Neuron (in vitro differentiated cells): ENCODE data around the gene SLC19A3.

- PRO-cap: no peak
Observed at GRCh38 chr2:227557550-227558462, 40.9 kb upstream of the SCYGR2 start.

DNA sequence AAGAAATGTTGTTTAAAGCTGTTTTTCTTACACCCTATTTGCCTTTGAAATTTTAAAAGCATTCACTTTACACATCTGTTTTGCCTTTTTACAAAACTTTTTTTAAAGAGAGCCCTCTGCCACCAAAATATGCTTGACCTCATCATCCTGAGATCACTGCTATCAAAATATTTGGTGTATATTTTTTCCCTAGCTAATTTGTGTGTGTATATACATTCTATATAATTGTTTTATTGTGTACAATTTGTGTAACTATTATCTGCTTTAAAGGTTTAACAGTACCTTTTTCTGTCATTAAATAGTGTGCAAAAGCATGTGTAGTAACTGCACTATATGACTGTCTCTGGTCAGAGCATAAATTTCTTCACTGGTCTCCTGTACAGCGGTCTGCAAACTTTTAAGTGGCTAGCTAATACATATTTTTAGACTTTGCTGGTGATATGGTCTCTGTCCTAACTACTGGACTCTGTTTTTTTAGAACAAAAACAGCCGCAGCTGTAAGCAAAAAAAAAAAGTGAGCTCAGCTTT, 32.3 kb upstream of the SCYGR2 start:
- PRO-cap: no peak

DNA sequence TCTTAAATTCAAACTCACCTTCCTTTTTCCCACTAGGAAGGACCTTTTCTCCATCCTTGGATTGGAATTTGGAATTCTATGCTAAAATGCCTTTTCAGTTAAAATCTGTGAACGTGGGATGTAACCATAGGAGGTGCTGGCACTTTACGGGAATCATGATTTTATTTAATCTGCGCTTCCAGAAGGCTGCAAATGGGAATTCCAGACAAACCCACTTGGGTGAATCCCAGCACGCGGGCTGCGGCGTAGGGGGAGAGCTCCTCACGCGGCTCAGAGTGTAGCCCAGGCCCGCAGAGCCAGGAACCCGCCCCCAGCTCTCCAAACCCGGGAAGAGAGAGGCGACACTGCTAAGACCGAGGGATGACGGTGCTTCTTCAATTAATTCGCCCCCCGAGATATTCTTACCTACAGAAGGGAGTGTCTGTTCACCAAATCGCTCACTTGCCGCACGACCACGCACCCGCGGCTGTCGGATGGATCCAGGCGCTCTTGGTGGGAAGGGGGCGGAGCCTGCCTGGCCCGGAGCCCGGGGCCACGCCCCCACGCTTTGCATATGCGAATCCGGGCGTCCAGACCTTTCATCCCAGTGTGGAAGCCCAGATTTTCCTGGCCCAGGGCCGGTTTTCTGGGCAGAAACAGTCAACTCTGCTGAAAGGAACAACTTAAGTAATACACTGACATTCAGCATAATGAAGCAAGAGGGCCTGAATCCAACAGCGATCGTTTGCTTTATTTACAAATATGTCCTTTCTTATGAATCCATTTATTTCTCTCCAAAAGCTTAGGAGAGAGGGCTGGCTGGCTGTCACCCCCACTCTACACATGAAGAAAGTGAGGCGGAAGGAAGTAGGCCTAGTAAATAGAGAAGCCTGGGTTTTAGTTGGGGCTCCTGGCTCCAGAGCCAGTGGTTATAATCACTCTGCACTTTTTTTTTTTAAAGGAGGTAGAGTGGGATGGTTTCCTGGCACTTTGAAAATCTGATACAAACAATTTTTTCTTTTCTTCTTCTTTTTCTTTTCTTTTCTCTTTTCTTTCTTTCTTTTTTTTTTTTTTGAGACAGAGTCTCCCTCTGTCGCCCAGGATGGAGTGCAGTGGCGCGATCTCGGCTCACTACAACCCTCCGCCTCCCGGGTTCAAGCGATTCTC, at the start of gene SLC19A3:
SLC19A3 (minus strand) TSS at position 491 of the 1,146 bp plus-strand sequence.
- PRO-cap: unidirectional peak, minus-strand start at position 491 of the sequence

- PRO-cap: no peak
Observed at GRCh38 chr2:227781115-227781621, 32.5 kb upstream of the CCL20 start.

GRCh38 chr2:228568045-228568653, 386.7 kb upstream of the SPHKAP start:
- PRO-cap: no peak

- PRO-cap: no peak
Observed at GRCh38 chr2:228838703-228839261, 432.3 kb downstream of the PID1 start.

- PRO-cap: no peak
Observed at GRCh38 chr2:229164296-229164887, 106.7 kb downstream of the PID1 start.

- PRO-cap: no peak
Observed at GRCh38 chr2:229177577-229178041, 93.5 kb downstream of the PID1 start.

GRCh38 chr2:229198532-229199677, 72.2 kb downstream of the PID1 start:
- PRO-cap: no peak

GRCh38 chr2:229266025-229266688, 4.9 kb downstream of the PID1 start:
- PRO-cap: no peak

- PRO-cap: no peak
Observed at GRCh38 chr2:229300983-229301270, 29.8 kb upstream of the PID1 start.

DNA sequence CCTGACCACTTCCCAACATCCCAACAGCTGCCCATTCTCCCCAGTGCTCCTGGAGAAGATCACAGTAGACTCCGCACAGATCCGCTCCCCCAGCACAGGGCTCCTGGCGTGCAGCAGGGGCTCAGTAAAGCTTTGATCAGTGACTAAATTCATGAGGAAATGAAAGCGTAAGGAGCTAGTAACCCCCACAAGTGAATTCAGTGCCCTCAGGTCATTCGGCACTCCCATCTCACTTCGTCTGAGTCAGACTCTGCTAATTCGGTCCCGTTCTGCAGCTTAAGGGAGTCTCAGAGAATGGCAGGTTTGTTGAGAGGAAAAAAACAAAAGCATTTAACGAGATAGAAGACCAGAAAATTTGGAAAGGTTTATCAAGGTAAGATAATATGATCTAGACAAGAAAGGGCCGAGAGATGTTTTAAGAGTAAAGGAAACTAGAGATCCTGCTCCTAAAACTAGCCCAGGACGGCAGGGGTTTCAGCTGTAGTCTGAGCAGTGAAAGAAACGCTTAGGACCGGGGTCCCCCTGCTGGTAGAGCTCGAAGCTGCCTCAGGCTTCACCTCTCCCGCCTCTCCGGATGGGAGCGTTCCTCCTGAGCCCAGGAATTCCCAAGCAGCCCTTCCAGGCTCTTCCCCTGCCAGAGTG, 127.5 kb downstream of the DNER start:
- PRO-cap: no peak

GRCh38 chr2:229922673-229923500, 584 bp downstream of the FBXO36 start:
- PRO-cap: bidirectional peak, plus-strand start at chr2:229922722, minus-strand start at chr2:229922749; bidirectional peak, plus-strand start at chr2:229922886, minus-strand start at chr2:229922965

DNA sequence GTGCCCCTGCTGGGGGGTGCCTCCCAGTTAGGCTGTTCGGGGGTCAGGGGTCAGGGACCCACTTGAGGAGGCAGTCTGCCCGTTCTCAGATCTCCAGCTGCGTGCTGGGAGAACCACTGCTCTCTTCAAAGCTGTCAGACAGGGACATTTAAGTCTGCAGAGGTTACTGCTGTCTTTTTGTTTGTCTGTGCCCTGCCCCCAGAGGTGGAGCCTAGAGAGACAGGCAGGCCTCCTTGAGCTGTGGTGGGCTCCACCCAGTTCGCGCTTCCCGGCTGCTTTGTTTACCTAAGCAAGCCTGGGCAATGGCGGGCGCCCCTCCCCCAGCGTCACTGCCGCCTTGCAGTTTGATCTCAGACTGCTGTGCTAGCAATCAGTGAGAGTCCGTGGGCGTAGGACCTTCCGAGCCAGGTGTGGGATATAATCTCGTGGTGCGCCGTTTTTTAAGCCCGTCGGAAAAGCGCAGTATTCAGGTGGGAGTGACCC, 14.8 kb downstream of the SP140L start:
- PRO-cap: no peak

DNA sequence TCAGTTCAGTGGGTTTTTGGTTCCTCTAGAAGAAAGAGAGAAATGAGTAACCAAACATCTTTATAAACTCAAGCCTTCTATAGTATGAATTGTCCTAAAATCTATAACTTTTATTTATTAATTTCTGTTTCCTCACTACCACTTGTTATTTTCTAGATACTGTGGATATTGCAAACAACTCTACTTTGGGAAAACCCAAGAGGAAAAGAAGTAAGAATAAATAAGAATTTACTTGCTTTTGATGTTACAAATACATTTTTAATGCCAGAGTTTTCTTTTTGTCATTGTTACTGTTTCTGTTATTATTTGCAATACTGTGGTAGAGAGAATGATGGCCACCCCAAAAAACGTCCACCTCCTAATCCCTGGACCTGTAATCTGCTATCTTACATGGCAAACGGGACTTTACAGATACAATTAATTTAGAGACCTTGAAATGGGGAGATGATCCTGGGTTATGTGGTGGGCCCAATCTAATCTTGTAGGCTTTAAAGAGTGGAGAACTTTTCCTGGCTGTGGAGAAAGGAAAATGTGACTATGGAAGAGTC, 44.5 kb upstream of the SP100 start:
- PRO-cap: no peak

GRCh38 chr2:230601453-230601862, 111.2 kb upstream of the CAB39 start:
- PRO-cap: no peak

DNA sequence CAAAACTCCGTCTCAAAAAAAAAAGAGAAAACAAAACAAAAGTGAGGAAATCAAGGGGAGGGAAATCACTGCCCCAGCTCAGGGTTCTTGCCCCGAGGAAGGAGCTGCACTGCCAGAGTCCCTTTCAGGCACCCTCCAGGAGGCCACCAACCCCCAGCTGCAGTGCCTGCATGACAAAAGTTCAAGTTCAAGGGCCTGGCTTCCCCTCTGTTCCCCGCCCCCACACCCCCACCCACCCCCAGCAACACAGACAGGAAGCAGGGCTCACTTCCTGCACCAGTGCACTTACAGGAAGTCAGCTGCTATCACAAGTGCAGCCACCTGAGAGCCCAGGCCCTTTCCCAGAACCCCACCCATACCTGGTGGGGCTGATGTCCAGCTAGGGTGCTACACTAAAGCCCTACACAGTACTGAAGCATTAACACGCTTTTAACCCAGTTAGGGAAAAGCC, 110.1 kb upstream of the CAB39 start:
- PRO-cap: no peak

GRCh38 chr2:230684707-230685094, 27.9 kb upstream of the CAB39 start:
- PRO-cap: no peak

DNA sequence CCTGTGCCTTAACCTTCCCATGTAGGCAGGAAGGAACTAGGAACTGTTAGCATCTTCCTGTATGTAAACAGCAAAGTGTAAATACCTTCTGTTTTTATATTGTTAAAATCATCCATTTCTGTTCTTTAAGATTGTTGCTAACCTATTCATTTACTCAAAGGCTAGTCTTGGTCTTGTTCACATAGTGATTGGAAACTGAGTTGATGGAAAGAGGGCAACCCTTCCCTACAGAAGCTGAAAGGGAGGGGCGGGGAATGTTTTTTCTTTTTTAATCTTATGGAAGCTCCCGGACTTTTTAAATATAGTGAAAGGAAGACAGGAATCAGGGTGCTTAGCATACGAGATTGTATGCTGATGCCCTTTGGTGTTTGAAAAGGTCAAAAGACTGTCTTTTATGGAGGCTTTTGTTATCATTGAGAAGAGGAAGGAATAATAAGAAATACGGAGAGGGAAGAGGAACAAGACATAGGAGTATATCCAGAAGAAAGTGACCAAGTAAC, 14.0 kb downstream of the CAB39 start:
- PRO-cap: no peak

DNA sequence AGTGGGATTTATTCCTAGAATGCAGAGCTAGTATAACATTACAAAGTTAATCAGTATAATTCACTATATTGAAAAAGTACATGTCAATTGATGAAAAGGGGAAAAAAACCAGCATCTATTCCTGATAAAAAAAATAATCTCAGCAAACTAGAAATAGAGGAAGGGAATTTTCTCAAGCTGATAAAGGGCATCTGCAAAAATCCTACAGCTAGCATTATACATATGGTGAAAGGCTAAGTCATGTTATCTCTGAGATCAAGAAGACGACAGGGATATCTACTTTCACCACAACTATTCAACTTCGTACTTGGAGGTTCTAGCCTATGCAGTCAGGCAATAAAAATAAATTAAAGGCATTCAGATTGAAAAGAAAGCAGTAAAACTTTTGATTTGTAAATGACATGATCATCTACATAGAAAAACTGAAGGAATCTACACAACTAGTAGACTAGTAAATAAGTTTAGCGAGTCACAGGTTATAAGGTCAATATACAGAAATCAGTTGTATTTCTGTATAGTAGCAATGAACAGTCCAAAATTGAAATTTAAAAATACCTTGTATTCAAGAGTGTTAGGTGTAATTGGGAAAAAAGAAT, 58.2 kb downstream of the CAB39 start:
- PRO-cap: no peak